ENCODE measurements around the genes GPSM2, ELAPOR1 and SLC6A17.

- PRO-cap, 4 experiments: no peak in any of the 4 experiments
- RAMPAGE, long total RNA, 2 experiments: start-site peak on the plus strand in 1 of 2 experiments, at chr1:108696376-108696533 at its widest, 15 reads per replicate
- RRBS: no CpG with 5 or more reads among the region's 6 CpGs
Measured at GRCh38 chr1:108695942-108696556, 3.9 kb downstream of the PRPF38B start.

GRCh38 chr1:108876702-108877817 lies at the start of gene GPSM2:
GPSM2 (plus strand) TSS chr1:108876985.
- PRO-cap, 4 experiments: peak in 4 of 4 experiments; most common plus-strand start chr1:108876987 (in 3); most common minus-strand start chr1:108876867 (in 2)
- RAMPAGE, long total RNA, 2 experiments: start-site peak on the plus strand in 1 of 2 experiments, at chr1:108876982-108877117 at its widest, 15 to 21 reads per replicate
- RRBS: 2% methylated on average over 31 of the region's 86 CpGs

DNA sequence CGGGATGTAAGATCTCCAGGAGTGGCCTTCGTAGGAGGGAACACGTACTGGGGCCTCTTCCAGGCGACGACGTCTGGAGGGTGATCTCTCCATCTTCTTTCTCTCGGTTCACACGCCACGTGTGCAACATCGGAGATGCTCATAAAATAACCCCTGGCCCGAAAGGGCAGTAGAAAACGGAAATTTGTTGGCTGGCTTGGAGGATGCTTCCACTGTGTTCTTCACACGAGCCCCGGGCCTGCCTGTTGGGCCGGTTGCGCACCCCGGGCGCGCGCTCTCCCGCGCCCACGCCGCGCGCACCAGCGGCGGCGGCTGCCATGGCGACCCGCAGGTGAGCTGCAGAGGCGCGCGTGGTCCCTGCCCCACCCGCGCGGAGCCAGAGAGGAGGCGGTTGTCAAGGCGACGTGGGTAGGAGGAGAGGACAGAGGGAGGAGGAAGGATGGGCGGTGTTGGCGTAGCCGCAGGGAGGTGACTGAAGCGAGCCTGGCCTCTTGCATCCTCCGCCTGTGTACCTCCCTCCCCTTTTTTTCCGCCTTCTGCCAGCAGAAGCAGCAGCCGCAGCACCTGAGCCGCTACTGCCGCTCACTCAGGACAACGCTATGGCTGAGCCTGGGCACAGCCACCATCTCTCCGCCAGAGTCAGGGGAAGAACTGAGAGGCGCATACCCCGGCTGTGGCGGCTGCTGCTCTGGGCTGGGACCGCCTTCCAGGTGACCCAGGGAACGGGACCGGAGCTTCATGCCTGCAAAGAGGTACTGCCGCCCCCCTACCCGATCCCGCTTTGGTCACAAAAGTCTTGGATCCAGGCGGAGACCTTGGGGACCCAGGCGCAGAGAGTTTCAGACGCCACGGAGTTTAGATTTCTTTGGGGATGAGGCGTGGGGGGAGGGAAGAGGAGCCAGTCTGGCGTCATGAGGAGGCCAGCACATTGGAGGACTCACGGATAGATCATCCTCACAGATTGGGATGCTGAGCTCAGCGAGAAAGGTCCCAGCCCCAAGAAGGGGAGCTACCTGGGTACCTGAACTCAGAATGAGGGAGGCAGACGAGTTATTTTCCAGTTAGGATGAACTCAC lies at the start of gene ELAPOR1:
Gene ELAPOR1, plus strand, starts transcription at position 531 of the 1,076 bp plus-strand sequence.
- PRO-cap, 4 experiments: peak in 2 of 4 experiments; most common plus-strand start position 288 of the sequence (in 2); most common minus-strand start position 857 of the sequence (in 2)
- RAMPAGE, long total RNA, 2 experiments: start-site peak on the plus strand in 1 of 2 experiments, centred at position 559 of the sequence, 8 reads per replicate
- RRBS: 3% methylated on average over 5 of the region's 69 CpGs

- PRO-cap, 4 experiments: no peak in any of the 4 experiments
- RAMPAGE, long total RNA, 2 experiments: no peak in any of the 2 experiments
- RRBS: no CpG with 5 or more reads among the region's 7 CpGs
Measured at GRCh38 chr1:109136650-109137141, 22.8 kb downstream of the ELAPOR1 start.

DNA sequence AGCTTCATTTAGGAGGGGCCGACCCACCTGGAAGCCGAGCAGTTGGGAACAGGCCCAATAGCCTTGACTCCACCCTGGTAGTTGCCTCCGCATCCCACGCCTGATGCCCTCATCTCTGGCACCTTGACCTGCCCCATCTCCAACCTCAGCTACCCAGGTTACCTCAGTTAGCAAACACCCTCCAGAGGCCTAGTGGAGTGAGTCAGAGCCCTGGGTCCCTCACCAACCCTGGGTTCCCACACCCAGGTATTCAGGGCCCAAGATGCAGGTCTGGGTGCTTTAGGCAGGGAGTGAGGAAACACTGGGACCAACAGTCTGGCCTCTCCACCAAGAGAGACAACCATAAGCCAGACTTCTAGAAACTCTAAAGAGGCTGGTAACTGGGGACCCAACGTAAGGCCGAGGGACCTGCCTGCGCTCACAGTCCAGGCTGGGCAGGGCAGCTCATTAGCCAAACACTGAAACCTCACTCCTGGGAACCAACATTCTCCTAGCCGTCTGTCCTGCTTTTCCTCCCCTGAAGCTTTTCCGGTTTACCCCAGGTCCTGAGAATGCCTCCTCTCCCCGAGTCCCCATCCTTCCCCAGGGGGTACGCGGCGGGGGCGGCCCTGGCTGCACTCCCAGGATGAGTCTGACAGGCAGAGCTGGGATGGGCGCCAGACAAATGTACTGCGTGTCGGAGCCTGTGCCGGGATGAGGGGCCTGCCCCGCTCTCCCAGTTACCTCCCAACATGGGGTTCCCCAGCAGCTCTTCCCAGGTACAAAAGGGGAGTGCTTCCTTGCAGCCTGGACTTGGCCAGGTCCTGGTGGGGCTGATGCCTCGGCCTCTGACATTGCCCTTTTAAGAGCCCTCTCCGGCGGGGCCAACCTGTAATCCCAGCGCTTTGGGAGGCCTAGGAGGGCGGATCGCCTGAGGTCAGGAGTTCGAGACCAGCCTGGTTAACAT lies 8.9 kb upstream of the CELSR2 start:
- PRO-cap, 4 experiments: no peak in any of the 4 experiments
- RAMPAGE, long total RNA, 2 experiments: no peak in any of the 2 experiments
- RRBS: no CpG with 5 or more reads among the region's 26 CpGs

DNA sequence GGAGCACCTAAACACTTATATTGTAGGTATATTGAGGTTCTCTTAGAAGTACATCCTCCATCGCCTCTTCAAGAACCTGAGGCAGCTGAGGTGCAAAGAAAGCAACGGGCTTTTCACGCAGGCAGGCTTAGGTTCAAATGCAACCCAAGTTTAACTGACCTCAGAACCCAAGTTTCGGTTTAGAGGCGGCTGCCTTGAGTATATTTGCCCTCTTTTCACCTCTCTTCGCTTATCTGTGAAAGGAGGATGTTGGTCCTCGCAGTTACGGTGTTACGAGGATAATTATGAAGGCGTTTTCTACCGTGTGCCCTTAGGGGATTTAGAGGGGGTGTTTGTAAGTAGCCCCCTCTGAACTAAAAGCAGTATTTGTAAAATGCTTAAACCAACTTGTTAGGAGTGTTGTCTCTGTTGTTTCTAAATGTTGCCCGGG lies 690 bp upstream of the PSRC1 start:
- PRO-cap, 4 experiments: no peak in any of the 4 experiments
- RAMPAGE, long total RNA, 2 experiments: no peak in any of the 2 experiments
- RRBS: no CpG with 5 or more reads among the region's 12 CpGs

GRCh38 chr1:109304305-109305356 lies 2.2 kb downstream of the MYBPHL start:
- PRO-cap, 4 experiments: no peak in any of the 4 experiments
- RAMPAGE, long total RNA, 2 experiments: no peak in any of the 2 experiments
- RRBS: no CpG with 5 or more reads among the region's 7 CpGs

GRCh38 chr1:109312894-109314245 lies 6.6 kb upstream of the MYBPHL start:
- PRO-cap, 4 experiments: no peak in any of the 4 experiments
- RAMPAGE, long total RNA, 2 experiments: start-site peak on the minus strand in 1 of 2 experiments, at chr1:109313695-109313766 at its widest, 20 reads per replicate
- RRBS: no CpG with 5 or more reads among the region's 16 CpGs

DNA sequence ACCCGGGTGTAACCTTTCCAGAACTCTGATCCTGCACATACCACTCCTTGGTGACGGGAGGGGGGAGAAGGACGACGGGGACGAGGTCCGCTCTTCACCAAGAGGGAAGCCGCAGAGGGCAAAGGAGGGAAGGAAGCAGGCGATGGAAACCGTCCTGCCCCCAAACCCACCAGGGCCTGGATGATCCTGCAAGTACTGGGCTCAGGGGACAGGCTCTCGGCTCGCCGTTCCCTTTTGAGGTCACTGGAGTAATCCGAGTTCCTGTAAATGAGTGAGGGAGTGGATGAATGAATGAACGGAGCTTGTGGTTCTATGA lies 1.0 kb downstream of the SYPL2 start:
- PRO-cap, 4 experiments: no peak in any of the 4 experiments
- RAMPAGE, long total RNA, 2 experiments: no peak in any of the 2 experiments
- RRBS: no CpG with 5 or more reads among the region's 14 CpGs

- PRO-cap, 4 experiments: no peak in any of the 4 experiments
- RAMPAGE, long total RNA, 2 experiments: no peak in any of the 2 experiments
- RRBS: 44% methylated on average over 3 of the region's 9 CpGs
Measured at GRCh38 chr1:109531808-109532178, 7.9 kb upstream of the GPR61 start.

- PRO-cap, 4 experiments: no peak in any of the 4 experiments
- RAMPAGE, long total RNA, 2 experiments: no peak in any of the 2 experiments
- RRBS: no CpG with 5 or more reads among the region's 3 CpGs
Measured at GRCh38 chr1:109602200-109602556, 17.2 kb downstream of the GNAT2 start.

DNA sequence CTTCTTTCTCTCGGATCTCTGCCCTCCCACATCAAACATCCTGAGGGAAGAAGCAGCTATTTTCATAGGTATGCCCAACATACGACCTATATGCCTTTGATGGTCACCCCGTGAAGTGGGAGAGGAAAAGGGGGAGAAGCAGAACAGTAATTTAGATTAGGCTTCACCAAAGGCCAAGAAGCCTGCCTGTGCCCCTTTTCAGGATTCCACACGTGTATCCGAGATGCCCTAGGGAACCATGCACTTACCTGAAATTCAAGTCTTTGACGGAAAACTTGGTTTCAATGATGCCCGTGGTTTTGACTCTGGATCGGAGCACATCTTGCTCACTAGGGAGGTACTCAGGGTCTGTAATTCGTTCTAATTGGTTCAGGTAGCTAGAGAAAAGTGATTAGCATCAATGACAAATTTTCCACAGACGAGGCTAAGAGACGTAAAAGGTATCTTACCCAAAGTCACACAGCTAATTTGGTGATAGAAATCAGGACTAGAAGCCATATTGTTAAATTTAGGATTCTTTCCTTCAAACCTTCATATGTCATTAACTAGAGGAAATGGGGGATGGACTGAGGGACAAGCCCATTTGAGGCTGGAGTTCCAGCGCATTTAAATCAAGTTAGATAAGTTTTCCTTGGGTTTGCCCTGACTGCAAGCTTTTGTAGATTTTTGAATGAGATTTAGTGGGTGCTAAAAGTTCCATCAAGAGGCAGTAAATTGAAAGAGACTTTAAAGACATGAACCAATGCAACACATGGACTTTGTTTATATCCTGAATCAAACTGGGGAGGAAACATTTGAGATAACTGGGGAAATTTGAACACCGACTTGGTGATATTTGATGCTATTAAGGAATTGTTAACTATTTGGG lies 13.1 kb downstream of the GNAT2 start:
- PRO-cap, 4 experiments: no peak in any of the 4 experiments
- RAMPAGE, long total RNA, 2 experiments: no peak in any of the 2 experiments
- RRBS: no CpG with 5 or more reads among the region's 13 CpGs

DNA sequence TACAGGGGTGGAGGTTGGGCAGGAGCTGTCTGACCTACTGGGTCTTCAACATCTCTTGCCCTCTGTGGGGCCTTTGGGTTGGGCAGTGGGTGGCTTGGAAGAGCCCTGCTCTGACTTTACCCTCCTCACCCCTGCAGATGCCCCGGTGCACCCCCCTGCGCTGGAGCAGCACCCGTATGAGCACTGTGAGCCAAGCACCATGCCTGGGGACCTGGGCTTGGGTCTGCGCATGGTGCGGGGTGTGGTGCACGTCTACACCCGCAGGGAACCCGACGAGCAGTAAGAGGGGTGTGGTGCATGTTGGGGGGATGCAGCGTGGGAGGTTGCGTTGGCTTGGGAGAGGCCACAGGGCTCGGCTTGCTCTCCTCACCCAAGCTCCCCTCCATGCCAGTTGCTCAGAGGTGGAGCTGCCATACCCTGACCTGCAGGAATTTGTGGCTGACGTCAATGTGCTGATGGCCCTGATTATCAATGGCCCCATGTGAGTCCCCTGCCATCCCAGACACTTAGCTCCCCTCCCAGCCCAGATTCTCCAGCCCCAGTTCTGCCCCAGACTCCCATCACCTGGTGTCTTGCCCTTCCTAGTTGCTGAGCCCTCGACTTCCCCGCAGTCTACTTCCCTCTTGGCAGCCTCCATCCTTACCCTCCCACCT lies 7.5 kb downstream of the AMPD2 start:
- PRO-cap, 4 experiments: no peak in any of the 4 experiments
- RAMPAGE, long total RNA, 2 experiments: no peak in any of the 2 experiments
- RRBS: no CpG with 5 or more reads among the region's 15 CpGs

DNA sequence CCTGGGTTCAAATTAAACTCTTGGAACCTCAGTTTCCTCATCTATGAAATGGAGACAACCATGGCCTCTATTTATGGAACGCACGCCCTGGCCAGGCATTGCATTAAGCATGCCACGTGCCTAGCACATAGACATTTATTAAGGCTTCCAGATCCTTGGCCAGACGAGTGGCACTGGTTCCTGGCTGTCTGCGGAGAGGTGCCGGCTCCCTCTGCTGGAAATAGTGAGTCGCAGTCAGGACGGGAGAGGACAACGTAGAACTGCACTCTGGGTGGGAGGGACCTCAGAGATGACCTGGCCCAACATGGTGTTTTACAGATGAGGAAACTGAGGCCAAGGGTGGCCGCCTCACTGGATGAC lies 9.9 kb upstream of the EPS8L3 start:
- PRO-cap, 4 experiments: no peak in any of the 4 experiments
- RAMPAGE, long total RNA, 2 experiments: no peak in any of the 2 experiments
- RRBS: no CpG with 5 or more reads among the region's 10 CpGs

DNA sequence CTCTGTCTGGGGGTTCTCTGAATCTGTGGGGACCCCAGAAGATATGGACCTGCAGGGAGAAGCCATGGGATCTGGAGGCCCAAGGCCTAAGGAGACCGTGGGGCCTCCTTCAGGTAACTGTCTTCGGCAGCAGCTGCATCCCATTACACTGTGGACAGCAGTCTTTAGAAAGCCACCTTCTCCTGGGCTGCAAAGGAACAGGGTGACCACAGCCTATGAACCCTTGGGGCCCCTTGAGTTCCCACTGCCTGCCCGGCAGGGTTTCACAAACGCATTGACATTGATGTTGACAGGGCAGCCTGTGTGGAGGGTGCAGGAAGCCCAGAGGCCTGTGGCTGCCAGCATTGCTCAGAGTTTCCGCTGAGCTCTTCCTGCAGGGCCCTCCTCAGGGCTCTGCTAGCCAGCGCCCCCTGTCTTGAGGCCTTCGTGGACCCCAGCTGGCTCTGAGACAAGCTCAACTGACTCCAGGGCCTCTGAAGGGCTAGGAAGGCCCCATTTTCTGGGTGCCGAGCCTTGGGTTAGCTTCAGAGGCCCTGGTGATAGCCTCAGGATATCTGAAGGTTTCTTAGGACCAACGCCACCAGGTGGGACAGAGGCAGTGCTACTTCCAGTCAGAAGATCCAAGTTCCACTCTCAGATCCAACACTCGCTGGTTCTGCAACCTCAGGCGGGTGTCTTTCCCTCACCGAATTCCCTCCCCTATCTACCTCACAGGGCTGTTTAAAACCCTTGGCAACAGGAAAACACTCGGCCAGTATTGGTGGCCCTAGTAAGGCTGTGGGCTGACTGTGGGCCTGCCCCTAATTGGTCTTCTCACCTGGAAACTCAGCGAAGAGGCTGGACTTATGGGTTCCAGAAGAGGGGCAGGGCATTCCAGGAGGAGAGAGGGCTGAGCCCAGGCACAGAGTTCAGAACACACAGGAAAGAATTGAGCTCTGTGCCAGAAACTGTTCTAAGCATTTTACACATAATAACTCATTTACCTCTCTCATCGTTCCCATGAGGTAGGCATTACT lies 27.2 kb upstream of the EPS8L3 start:
- PRO-cap, 4 experiments: peak in 4 of 4 experiments; most common plus-strand start position 421 of the sequence (in 1); most common minus-strand start position 276 of the sequence (in 4)
- RAMPAGE, long total RNA, 2 experiments: no peak in any of the 2 experiments
- RRBS: no CpG with 5 or more reads among the region's 15 CpGs

DNA sequence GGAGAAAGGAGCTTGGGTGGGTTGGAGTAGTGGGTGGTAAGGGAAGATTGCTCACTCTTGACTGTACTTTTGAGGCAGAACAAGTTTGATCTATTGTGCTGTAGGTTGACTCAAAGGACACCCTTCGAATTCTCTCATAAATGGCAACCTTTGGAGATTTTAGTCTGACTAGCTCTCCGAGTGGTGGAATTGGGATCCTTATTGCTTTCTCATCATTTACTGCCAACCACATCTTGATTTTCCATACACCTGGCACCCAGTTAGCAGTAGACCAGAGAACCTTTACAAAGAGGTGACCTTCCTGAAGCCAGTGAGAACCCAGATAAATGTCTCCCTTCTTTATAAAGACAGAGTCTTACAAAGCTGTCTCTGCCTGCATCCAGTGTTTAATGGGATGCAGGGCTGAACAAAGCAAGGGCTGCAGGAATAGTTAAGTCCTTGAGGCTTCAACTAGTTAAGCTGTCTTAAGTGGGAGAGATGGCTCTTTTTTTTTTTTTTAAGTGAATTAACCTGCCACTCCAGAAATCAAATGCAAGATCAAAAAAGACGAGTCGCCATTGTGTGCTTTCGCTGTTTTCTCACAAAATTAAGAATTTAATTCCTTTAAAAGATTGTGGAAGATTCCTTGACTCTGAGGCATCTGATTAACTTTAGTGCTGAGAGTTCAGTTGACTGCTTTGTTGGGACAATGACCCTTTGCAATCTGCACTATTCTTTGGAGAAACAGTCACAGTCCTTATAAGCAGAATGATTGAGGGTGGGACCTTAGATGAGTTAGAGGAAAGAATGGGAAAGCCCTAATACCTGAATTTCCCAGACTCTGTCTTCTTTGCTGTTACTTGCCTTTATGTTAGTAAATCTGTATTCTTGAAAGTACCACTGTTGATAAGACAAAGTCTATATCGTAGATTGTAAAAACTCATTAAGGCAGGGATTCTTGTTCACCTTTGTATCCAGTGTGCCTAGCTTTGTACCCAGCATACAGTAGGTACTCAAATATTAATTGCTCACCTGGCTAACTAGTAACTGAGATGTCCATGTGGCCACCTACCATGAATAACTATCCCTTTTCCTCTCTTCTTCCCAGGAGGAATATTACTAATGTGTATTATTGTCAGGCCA lies 1.6 kb downstream of the AHCYL1 start:
- PRO-cap, 4 experiments: no peak in any of the 4 experiments
- RAMPAGE, long total RNA, 2 experiments: no peak in any of the 2 experiments
- RRBS: no CpG with 5 or more reads among the region's 6 CpGs

GRCh38 chr1:110150235-110151218 lies at the start of gene SLC6A17:
SLC6A17 (plus strand) TSS chr1:110150494.
- PRO-cap, 4 experiments: no peak in any of the 4 experiments
- RAMPAGE, long total RNA, 2 experiments: no peak in any of the 2 experiments
- RRBS: 2% methylated on average over 58 of the region's 111 CpGs

- PRO-cap, 4 experiments: peak in 1 of 4 experiments; most common plus-strand start chr1:110188557 (in 1)
- RAMPAGE, long total RNA, 2 experiments: no peak in any of the 2 experiments
- RRBS: no CpG with 5 or more reads among the region's 5 CpGs
Measured at GRCh38 chr1:110188212-110188634, 21.9 kb upstream of the KCNC4 start.

- PRO-cap, 4 experiments: no peak in any of the 4 experiments
- RAMPAGE, long total RNA, 2 experiments: no peak in any of the 2 experiments
- RRBS: no CpG with 5 or more reads among the region's 4 CpGs
Measured at GRCh38 chr1:110311866-110312268, 27.3 kb upstream of the RBM15 start.

DNA sequence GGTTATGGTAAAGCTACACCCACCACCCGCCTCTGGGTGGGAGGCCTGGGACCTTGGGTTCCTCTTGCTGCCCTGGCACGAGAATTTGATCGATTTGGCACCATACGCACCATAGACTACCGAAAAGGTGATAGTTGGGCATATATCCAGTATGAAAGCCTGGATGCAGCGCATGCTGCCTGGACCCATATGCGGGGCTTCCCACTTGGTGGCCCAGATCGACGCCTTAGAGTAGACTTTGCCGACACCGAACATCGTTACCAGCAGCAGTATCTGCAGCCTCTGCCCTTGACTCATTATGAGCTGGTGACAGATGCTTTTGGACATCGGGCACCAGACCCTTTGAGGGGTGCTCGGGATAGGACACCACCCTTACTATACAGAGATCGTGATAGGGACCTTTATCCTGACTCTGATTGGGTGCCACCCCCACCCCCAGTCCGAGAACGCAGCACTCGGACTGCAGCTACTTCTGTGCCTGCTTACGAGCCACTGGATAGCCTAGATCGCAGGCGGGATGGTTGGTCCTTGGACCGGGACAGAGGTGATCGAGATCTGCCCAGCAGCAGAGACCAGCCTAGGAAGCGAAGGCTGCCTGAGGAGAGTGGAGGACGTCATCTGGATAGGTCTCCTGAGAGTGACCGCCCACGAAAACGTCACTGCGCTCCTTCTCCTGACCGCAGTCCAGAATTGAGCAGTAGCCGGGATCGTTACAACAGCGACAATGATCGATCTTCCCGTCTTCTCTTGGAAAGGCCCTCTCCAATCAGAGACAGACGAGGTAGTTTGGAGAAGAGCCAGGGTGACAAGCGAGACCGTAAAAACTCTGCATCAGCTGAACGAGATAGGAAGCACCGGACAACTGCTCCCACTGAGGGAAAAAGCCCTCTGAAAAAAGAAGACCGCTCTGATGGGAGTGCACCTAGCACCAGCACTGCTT lies 1.8 kb downstream of the RBM15 start:
- PRO-cap, 4 experiments: no peak in any of the 4 experiments
- RAMPAGE, long total RNA, 2 experiments: no peak in any of the 2 experiments
- RRBS: no CpG with 5 or more reads among the region's 41 CpGs